BJ (cell line): ENCODE measurements around a stretch of chr5.

- CAGE, long polyA plus RNA: no peak
- RRBS: no CpG with 5 or more reads among the region's 6 CpGs
Measured at GRCh38 chr5:170336286-170336688, 38.7 kb upstream of the LCP2 start.

DNA sequence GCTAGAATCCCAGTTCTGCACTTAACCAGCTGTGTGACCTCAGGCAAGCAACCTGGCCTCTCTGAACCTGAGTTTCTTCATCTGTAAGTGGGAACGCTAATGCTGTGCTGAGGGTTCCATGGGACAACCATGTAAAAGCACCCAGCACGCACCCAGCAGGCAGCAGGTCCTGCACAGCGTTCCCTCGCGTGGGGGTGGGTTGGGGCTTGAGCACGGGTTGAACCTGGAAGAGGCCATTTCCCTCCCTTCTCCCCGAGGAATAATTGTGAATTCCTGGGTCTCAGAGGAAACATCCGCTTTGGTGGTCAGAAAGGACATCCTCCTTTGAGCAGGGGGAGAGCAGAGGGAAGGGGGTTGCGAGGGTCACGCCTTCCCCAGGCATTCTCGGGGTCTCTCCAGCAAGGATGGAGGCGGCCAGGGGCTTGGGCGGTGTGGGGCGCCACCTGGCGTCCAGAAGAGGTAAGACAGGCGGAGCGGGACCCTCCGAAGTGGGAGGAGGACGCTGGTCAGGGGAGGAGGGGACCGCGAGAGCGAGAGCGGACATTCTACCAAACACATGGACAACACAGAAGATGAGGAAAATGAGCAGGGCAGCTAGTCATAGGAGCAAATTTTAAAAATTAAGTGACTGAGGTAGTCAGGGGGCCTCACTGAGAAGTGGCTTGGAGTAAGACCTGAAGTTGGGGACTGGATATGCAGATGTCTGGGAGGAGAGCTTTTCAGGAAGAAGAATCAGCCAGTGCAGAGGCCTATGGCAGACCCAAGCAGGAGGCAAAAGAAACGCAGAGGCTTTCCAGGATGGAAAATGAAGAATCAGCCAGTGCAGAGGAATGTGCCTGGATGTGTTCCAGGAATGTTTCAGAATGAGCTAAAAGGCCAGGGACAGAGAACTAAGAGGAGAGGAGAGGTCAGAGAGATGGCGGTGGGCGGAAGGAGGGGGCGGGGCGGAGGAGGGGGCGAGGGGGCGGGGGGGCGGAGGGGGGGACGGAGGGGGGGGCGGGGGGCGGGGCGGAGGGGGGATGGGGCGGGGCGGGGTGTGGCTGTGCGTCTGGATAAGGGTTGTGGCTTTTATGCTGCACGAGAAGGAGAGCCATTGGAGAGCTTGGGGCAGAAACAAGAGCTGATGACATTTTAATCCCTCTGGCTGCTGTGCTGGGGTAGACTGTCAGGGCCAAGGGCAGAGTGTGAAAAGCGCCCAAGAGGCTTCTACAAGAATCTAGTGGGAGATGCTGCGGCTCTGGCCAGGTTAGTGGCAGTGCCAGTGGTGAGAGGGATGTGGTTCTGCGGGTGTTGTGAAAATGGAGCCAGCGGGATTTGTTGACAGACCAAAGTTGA lies 129.4 kb downstream of the KCNIP1 start:
- CAGE, long polyA plus RNA: no peak
- RRBS: no CpG with 5 or more reads among the region's 43 CpGs

GRCh38 chr5:170756849-170757681 lies 26.5 kb upstream of the GABRP start:
- CAGE, long polyA plus RNA: no peak
- RRBS: no CpG with 5 or more reads among the region's 12 CpGs

DNA sequence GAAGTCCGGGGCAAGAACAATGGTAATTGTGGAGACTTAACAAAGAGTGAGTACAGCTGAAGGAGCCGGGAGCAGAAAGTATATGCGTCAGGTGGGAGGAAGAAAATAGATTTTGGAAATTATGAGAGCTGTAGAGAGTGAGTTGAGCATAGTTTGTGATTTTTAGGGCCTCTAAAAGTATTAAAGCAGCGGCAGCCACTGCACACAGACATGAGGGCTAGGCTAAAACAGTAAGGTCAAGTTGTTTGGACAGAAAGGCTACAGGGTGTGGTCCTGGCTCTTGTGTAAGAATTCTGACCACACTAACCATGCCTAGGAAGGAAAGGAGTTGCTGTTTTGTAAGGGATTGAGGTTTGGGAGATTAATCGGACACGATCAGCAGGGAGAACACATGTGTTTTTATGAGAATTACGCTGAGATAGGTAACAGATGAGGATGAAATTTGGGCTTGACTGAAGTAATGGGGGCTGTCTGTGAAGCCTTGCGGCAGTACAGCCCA lies 19.5 kb upstream of the GABRP start:
- CAGE, long polyA plus RNA: no peak
- RRBS: no CpG with 5 or more reads among the region's 8 CpGs

- CAGE, long polyA plus RNA: no peak
- RRBS: no CpG with 5 or more reads among the region's 6 CpGs
Measured at GRCh38 chr5:171317327-171317526, 8.2 kb downstream of the TLX3 start.

DNA sequence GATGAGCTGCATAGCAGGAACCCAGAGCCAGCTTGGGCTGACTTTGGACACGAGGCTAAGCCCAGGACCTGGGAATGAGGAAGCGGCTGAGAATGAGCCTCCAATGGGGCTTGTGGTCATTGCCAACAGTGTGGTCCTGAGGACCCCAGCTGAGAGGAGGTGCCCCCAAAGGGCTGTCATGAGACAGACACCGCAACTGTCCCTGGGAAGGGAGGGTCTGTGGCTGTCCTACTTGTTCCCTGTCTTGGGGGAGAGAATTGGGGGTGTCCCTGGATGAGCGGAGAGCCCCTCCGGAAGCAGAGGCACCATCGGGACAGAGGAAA lies 159.9 kb upstream of the SMIM23 start:
- CAGE, long polyA plus RNA: no peak
- RRBS: no CpG with 5 or more reads among the region's 6 CpGs

DNA sequence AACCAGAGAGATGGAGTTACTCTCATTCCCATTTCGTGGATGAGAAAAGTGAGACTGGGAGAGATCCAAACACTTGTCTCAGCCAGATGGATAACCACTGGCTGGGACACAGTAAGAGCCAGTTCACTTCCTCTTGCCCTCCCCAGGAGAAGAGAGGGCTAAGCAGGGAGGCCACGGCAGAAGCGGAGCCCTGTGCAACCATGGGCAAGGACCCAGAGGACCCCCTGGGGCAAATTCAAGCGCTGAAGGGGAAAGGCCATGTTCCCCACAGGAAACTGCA lies 137.3 kb upstream of the SMIM23 start:
- CAGE, long polyA plus RNA: no peak
- RRBS: no CpG with 5 or more reads among the region's 4 CpGs

- CAGE, long polyA plus RNA: no peak
- RRBS: no CpG with 5 or more reads among the region's 10 CpGs
Measured at GRCh38 chr5:171737604-171738277, 47.9 kb upstream of the SMIM23 start.

GRCh38 chr5:171966056-171966940 lies 40.1 kb downstream of the FBXW11 start:
- CAGE, long polyA plus RNA: no peak
- RRBS: no CpG with 5 or more reads among the region's 5 CpGs

DNA sequence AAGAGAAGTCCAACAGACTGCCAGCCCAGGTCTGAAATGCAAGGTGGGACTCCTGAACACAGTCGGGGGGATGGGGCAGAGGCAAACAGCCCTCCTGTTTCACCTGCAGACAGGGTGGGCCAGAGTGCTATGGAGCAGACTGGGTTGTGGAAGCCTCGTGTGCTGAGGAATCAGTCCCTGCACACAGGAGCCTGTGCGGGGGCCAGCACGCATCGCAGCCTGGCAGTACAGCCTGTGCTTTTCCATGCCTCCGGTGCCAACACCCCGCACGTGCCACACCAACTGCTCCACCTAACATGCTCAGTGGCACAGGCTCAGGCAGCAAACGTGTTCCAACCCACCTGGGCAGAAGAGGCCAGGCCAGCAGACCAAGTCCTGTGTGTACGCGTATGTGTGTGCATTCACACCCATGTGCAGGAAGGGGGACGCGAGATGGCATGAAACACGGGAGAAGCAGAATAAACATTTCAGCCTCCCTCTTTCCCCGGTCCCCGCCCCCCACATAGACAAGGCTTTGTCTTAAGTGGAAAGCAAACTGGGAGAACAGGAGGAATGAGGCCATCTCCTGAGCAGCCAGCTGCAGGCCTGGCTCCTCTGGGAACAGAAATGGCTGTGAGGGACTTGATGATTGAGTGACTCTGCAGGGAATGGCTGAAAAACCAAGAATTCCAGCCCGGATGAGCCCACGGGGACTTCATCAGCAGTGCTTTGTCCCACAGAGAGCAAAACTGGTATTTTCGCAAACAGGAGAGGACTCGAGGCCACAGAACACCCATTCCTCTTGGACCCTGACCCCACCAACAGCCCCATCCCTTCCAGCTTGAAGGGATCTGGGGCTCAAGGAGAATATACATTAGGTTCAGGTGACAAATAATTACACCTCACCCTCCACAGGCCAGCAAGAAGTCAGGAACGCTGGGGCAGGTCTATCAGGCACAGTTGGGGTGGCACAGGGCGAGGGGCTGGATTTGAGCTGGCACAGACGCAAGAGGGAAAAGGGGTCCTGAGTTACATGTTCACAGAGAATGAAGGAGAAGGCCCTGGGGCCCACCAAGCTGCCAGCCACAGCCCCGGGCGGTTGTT lies 37.7 kb upstream of the FBXW11 start:
- CAGE, long polyA plus RNA: no peak
- RRBS: no CpG with 5 or more reads among the region's 25 CpGs

GRCh38 chr5:172053250-172053482 lies 46.7 kb upstream of the FBXW11 start:
- CAGE, long polyA plus RNA: no peak
- RRBS: no CpG with 5 or more reads among the region's 2 CpGs

GRCh38 chr5:172082839-172083538 lies 76.6 kb upstream of the FBXW11 start:
- CAGE, long polyA plus RNA: no peak
- RRBS: no CpG with 5 or more reads among the region's 7 CpGs

DNA sequence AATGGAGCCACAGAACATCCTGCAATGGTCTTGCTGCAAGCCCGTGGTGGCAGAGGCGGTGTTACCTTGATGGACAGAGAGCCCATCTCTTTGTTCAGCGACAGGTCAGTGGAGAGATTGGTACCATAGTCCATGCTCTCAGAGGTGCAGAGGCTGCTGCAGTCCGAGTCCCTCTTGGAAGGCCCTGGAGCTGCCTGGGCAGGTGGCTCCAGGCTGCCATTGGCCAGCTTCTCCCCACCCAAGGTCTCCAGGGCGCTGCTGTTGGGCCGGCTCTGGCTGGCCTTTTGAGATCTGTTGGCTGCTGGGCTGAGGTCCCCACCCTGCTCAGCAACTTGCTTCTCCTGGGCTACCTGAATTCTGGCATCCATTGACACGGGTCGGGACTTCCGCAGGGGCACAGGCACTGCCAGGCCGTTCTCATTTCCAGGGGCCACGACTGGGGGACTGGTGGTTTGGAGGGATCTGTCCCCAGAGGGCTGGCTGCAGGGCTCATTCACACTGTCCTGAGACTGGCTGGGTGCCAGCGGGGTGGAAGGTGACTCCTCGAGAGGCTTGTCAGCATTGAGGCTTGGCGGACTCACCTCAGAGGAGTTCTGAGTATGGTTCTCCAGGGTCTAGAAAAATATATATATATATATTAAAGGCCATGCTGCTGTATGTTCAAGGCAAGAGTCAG lies 87.0 kb upstream of the FBXW11 start:
- CAGE, long polyA plus RNA: no peak
- RRBS: no CpG with 5 or more reads among the region's 14 CpGs

DNA sequence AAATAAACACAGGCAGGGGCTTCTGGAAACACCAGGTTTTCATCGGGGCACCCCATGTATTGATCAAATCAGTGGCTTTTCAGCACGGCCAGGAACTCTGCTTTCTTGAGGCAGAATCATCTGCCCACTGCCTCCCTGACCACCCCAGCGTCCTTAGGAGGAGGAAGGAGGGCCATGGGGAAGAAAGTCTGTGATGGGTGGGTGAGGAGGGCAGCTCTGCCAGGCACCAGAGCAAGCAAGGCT lies 88.3 kb downstream of the STK10 start:
- CAGE, long polyA plus RNA: no peak
- RRBS: no CpG with 5 or more reads among the region's 3 CpGs

- CAGE, long polyA plus RNA: no peak
- RRBS: no CpG with 5 or more reads among the region's 8 CpGs
Measured at GRCh38 chr5:172133313-172133799, 54.7 kb downstream of the STK10 start.

DNA sequence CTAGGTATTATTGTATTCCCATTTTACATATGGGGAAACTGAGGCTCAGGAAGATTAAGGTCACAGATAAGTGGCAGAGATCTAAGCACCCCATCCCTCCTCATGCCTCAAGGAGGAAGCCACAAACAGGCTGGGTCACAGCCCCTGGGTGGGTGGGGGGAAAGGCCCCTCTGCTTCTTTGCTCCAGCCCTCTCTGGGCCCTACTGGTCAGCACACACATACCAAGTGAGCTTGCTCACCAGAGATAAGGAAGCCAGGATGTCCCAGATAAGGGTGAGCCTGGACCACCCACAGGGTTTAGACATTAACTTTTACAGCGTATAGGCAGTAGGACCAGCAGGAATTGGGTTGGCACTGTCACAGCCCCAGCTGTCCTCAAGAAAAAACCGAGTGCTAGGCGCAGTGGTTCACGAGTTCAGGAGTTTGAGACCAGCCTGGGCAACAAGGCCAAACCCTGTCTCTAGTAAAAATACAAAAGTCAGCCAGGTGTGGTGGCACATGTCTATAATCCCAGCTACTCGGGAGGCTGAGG lies 45.2 kb downstream of the STK10 start:
- CAGE, long polyA plus RNA: no peak
- RRBS: no CpG with 5 or more reads among the region's 5 CpGs

GRCh38 chr5:172168160-172169345 lies 19.5 kb downstream of the STK10 start:
- CAGE, long polyA plus RNA: no peak
- RRBS: no CpG with 5 or more reads among the region's 21 CpGs

DNA sequence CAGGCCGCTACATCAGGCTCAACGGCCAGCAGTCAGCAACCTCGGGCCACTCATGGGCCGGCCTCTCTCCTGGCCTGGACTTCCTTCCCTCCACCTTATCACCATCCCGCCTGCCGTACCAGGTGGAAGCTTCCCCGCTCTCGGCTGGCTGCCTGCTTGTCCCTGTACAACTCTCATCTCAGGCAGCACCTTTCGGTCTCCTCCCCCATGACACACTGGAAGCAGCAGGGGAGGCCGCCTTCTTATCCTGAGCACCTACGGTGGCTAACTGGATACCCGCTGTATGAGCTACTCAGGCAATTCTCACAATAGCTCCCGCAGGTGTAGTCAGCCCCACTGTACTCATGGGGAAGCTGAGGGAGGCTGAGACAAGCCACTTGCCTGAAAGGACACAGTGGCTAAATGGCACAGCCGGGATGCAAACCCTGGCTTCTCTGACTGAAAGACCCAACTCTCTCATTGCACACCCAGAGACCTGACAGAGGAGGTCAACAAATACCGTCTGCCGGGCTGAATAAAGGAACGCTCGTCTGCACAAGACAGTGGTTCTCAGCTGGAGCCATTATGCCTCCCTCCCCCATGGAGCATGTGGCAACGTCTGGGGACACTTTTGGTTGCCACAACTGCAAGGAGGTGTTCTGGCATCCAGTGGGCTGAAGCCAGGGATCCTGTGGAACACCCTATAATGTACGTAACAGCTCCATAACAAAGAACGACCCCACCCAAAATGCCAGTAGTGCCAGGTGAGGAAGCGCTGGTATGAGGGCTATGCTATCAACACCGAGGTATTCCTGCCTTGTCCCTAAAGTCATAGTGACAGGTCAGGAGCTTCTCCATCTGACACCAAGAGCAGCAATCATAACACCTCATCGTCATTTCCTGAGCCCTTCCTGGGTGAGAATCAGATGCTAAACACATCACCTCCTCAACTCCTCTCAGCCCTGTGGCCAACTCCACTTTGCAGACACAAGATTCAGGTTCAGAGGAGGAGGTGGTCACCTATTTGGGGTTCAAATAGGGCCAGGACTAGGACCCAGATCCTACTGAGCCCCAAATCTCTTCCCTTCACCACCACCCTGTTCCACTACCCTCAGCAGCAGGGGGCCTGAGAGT lies 9.4 kb downstream of the STK10 start:
- CAGE, long polyA plus RNA: no peak
- RRBS: 69% methylated on average over 3 of the region's 24 CpGs

DNA sequence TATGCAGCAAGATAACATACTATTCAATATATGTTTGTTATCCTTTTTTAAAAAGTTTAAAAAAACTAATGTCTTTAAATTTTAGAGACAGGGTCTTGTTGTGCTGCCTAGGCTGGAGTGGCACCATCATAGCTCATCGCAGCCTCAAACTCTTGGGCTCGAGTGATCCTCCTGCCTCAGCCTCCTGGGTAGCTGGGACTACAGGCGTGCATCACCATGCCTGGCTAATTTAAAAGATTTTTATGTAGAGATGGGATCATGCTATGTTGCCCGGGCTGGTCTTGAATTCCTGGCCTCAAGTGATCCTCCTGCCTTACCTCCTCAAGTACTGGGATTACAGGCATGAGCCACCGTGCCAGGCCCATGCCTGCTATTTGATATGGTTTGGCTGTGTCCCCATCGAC lies 68.6 kb upstream of the UBTD2 start:
- CAGE, long polyA plus RNA: no peak
- RRBS: no CpG with 5 or more reads among the region's 6 CpGs

GRCh38 chr5:172353724-172354270 lies 70.2 kb upstream of the UBTD2 start:
- CAGE, long polyA plus RNA: no peak
- RRBS: no CpG with 5 or more reads among the region's 15 CpGs